ENCODE measurements around a stretch of chr9.

DNA sequence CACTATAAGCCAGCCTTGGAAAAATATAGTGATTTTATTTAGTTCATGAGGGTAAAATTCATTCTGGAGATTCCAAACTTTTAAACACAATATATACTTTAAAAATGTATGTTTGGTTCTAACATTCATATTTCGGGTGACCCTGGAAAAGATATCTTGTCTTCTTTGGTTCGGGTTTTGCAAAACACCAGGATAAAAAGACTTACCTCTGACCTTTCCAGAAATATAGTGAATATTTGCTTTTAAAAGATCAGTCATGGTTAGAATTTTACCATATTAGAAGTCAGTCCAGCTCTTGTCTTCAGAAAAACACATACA lies 33.6 kb upstream of the ZNF462 start:
- PRO-cap: no peak

- PRO-cap: no peak
These were observed 3.0 kb upstream of the ZNF462 start for GRCh38 chr9:106859716-106860612.

GRCh38 chr9:106864226-106865303 lies 1.6 kb downstream of the ZNF462 start:
- PRO-cap: no peak

- PRO-cap: no peak
These were observed 57.9 kb downstream of the ZNF462 start for GRCh38 chr9:106920725-106921387.

- PRO-cap: no peak
These were observed 166.2 kb downstream of the ZNF462 start for GRCh38 chr9:107029106-107029552.

DNA sequence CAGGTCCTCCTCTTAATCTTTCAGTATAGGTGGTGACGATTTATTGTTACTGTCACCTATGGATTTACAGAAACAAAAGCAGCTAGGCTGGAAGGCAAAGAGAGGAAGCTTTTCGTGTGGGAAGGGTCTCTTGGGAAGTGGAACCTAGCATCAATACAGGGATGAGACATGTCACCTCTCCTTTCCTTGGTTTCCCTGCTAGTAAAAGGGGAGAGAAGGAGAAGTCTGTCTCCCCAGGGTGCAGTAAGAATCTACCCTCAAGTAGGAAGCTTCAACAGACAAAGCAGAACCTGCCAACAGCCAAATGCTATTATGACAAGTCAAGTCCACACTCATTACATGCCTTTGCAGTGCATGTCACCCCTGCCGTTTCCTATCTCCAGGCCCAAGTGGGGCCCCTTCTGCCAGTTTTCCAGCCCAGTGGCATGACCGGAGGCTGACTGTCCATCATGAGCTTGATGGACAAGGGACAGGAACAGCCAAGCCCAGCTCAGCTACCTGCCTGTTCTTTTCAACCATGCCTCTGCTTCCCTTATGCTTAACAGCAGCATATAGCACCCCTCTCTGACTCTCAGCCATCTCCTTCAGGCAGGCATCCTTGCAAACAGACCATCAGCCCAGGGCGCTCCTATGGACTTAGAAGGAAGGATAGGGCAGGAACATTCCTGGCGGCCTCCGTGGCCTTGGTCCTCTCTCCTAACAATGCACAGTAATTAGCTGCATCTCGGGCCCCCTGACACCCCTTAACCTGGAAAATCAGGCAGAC lies 107.2 kb upstream of the RAD23B start:
- PRO-cap: no peak

GRCh38 chr9:107177730-107178567 lies 105.1 kb upstream of the RAD23B start:
- PRO-cap: no peak

DNA sequence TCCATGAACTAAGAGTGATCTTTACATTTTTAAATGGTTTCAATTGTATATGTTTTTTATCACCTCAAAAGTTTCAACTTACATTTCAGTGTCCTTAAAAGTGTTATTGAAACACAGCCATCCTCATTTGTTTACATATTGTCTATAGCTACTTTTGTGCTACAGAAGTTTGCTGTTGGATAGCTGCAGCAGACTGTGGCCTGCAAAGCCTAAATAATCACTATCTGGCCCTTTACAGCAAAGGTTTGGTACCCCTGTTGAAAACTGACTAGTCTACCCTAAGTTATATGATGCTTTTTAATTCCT lies 49.5 kb downstream of the RAD23B start:
- PRO-cap: no peak

DNA sequence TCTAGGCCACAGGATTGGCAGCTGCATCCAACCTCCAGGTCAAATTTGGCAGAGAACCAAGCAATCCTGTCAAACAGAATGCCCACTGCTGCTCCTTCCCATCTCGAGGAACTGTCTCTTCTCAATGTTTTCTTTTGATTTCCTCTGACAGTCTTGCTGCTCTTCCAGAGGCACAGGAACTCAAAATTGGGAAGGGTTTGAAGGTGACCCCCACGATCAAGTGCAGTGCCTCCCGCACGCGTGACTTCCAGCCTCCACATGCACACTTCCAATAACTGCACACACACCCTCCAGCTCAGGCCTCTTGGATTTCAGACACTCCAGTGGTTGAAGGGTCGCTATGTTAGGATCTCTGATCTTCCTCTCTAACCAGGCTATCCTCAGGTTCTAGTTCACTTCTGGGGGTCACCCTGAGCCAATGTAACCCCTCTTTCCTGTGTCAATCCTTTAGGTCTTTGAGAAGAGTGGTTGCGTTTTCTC lies 55.4 kb downstream of the RAD23B start:
- PRO-cap: no peak

GRCh38 chr9:107389568-107390115 lies 99.9 kb downstream of the KLF4 start:
- PRO-cap: no peak

- PRO-cap: no peak
These were observed 9.1 kb downstream of the KLF4 start for GRCh38 chr9:107480526-107480793.

DNA sequence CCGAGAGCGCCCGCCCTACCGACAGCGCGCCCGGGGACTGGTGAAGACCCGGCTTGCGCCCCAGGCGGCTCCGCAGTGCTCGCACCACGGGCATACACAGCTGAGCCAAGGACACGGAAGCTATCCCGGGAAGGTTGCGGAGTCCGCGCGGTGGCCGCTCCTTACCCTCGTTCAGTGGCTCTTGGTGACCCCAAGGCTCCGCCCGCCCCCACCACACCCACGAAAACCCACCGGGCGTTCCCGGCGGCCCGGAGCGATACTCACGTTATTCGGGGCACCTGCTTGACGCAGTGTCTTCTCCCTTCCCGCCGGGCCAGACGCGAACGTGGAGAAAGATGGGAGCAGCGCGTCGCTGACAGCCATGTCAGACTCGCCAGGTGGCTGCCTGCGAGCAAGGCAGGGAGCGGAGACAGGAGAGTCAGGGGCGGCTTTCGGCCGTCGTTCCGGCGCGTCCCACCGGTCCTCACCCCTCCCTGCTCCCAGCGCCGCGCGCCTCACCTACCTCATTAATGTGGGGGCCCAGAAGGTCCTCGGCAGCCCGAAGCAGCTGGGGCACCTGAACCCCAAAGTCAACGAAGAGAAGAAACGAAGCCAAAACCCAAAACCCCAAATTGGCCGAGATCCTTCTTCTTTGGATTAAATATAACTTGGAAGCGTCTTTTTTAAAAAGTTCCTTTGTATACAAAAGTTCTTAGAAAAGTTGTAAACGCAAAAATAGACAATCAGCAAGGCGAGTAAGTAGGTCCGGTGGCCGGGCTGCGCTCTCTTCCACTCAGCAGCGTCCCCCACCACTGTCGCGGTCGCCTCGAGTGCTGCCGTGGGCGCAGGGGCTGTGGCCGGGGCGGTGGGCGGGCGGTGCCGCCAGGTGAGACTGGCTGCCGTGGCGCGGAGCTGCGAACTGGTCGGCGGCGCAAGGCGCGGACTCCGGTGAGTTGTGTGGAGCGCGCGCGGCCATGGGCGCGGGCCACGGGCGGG lies 616 bp downstream of the KLF4 start:
- PRO-cap: unidirectional peak, minus-strand start at position 900 of the sequence

- PRO-cap: no peak
These were observed 2.8 kb upstream of the KLF4 start for GRCh38 chr9:107492083-107492982.

GRCh38 chr9:107614618-107615275 lies 125.2 kb upstream of the KLF4 start:
- PRO-cap: no peak

DNA sequence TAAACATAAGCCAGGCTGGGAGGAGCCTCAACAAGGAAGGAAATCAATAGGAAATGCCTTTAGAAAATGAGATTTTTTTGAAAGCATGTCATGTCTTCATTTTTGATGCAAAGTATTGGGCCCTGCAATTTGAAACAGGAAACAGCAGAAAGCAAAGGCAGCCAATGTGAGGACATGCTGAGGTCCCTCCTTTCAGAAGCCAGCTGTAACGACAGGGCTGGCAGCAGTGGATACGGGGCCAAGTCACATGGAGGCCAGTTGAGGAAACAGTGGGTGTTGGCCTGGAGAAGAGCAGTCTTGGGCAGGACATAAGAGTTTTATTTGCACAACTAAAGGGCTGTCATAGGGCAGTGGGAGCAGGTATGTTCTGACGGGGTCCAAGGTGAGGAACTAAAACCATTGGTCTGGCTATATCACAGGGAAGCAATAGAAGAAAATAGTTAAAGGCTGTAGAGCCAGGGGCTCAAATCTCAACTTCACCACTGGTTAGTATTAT lies 155.5 kb upstream of the KLF4 start:
- PRO-cap: no peak

DNA sequence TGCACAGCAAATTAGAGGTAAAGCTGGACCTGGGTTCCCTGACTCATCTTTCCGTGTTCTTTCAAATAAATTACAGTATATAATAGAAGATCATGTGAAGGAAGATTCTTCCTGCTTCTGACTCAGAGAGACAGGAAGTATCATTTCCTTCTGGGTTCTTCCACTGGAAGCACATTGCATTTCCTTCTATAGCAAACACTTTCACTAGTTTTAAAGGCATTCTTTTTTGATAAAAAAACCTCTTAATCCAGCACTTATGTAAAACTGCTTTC lies 566.6 kb upstream of the KLF4 start:
- PRO-cap: no peak

DNA sequence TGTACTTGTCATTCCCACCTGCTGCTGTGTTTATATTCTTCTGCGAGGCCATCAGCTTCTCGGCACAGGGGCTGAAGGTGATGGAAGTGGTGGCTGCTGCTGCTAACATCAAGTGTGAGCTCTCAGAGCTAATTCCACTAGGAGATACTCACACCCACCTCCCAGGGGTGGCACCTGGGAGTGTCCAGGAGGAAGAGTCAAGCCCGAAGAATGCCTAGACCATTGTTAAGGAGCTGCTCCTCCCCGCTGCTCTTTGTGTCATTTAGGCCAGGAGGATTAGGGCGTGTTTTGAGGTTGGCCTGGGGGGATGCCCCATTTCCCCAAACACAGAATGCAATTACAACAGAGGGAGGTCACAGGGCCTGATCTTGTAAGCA lies 312.6 kb downstream of the ACTL7B start:
- PRO-cap: no peak

DNA sequence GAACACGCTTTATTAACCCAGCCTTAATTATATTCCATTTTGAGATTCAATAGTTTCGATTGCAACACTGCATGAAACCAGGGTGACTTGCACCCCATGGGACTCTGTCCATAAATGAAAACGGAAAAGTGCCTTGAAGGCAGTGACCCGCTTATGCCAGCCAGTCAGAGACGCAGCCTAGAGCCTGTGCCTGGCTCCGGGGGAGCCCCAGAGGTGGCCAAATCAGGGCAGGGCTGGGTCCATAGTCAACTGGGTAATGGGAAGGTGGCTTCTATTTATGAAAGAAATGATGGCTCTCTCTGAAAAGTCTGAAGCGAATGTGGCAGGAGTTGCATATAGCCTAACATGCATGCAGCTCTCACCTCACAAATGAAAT lies 304.2 kb downstream of the ACTL7B start:
- PRO-cap: no peak

GRCh38 chr9:108780878-108781534 lies 74.8 kb downstream of the ACTL7B start:
- PRO-cap: no peak

- PRO-cap: no peak
These were observed 8.9 kb downstream of the ACTL7A start for GRCh38 chr9:108870834-108871431.